ENCODE results near the gene KDSR.

GRCh38 chr18:63366964-63367435, at the start of gene KDSR:
KDSR (minus strand) TSS chr18:63367206.
- PRO-cap: bidirectional peak, plus-strand start at chr18:63367299, minus-strand start at chr18:63367204

DNA sequence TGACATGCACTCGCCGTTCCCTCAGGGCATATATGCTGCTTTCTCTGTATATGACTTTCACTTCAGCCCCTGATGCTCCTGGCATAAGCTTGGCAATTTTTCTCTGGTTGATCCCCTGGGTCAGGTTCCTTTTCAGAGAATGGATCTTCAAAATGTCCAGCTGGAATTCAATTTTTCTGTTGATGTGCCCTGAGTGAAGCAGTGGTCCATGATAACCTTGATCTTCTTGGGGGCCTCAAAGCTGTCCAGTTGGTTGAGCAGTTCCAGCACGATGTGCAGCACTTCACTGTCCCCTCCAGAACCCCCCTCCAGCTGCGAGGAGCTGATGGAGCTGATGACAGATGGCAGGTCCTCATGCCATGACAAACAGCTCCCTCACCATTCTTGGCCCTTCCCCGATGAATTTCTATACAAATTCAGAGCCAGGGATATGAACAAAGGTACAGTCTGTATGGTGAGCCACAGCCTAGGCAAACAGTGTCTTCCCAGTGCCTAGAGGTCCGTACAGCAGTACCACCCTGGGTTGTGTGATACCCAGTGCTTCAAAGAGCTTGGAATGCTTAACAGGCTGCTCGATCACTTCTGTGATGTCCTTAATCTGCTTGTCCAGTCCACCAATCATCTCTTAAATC, 6.8 kb downstream of the VPS4B start:
- PRO-cap: no peak

GRCh38 chr18:63416696-63417315, 5.5 kb downstream of the VPS4B start:
- PRO-cap: no peak

DNA sequence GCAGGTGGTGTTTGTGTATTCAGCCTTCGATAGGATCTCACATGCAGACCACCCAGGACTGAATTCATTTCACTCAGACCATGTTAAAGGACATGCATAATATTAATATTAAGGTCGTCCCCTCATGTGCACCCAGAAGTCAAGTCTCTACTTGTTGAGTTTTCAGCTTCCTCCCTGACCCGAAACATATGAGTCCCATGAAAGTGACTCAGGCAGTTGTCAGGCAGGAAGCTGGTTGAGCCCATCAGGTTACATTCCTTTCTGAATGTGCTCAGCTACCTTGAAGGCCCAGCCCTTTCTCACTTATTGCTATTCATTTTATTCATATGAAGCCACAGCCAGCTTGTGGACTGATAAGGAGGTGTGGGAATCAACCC, 5.1 kb upstream of the VPS4B start:
- PRO-cap: no peak

- PRO-cap: no peak
Measured at GRCh38 chr18:63683082-63683622, 19.6 kb upstream of the SERPINB11 start.

DNA sequence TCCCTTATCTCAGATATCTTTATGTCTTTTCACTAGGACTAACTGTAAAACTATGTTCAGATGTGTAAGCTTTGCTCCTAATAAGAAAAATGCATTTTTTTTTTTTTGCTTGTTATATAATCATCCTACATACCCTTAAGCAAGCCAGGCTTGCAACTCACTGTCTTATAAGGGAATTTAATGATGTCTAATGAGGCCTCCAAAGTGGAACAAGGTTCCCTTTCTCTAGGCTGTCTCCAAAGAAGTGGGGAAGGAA, 178.4 kb downstream of the SERPINB8 start:
- PRO-cap: no peak

DNA sequence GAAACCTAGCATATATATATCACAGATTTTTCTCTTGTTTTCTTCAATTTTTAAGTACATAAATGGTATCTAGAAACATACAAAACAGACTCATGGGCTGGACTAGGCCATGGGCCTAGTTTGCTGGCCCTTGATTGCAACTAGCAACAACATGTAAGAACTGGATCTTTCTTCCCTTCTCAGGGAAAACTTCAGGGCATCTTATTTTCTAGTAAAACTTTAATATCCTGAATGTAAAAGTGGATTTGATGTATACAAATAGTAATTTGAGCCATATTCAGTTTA, 323.7 kb downstream of the CDH19 start:
- PRO-cap: unidirectional peak, plus-strand start at position 121 of the sequence

DNA sequence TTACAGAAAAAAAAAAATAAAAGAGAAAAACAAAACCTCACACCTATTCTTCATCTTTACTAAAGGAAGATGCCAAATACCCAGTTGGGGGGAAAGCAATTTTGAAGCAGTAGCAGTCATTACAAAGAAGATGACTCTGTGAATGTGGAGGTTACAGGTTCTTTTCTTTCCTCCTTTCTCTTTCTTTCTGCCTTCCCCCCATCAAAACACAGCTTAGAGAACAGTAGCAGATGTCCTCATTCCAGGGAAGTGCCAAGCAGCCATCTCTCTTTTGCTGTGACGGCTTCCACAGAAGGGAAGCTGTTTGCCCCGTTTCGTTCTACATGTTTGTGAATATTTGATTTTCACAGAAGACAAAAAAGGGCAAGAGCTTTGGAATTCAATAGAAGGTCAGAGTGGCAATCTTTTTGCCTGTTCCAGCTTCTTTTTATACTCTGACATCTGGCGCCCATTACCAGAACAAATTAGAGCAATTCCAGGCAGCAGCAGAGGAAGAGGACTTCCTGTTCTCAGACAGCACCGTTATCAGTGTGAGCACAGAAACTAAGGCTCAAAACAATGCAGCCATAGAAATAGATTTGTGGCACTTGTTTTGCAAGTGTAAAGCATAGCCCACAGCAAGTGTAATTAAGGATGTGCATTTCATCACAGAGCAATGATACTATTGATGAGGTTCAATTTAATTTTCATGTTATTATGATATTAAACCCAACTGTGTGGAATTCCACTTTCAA, 79.0 kb upstream of the CDH19 start:
- PRO-cap: no peak

DNA sequence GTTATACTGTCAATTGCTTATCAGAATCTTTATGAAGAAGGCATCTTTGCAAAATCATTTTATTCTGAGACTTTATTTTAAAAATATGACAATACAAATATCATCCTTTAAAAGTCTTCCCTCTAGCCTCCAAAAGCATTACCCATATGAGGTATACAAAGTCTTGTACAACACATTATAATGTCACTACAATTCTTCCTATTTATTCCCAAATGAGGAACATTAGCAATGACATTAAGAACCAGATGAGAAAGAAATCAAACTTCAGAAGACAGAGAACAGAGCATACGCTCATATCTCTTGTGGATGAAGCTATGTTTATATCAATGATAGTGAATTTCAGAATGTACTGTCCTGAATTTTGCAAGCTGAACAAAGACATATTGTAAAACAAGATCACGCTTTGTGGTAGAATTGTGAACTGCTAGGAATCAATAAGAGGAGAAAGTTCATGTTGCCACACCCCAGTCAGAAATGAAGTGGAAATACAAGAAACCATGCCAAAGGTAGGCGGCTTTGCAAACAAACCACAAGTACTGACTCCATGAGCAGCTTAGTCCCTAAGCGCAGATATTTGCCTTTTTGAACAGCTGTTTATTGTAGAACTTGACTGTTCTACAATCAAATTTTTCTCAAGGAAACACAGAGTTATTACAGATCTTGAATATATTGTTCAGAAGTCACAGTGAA, 120.6 kb upstream of the CDH19 start:
- PRO-cap: no peak

DNA sequence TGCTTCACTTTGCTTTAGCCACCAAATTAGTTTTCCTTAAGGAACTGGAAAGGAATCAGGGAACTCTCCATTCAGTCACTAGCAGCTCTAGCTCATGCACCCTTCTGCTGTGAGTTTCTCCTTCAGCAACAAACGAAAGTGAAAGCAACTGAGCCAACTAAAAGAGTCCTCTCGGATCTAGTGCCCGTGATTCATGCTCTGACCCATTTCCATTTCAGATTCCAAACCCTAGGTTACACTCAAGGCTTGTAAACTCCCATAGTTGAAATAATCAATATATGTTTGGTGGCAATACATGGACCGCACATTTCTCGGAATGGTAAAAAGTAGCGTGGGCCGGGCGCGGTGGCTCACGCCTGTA, 98.4 kb downstream of the DSEL start:
- PRO-cap: unidirectional peak, minus-strand start at position 130 of the sequence

DNA sequence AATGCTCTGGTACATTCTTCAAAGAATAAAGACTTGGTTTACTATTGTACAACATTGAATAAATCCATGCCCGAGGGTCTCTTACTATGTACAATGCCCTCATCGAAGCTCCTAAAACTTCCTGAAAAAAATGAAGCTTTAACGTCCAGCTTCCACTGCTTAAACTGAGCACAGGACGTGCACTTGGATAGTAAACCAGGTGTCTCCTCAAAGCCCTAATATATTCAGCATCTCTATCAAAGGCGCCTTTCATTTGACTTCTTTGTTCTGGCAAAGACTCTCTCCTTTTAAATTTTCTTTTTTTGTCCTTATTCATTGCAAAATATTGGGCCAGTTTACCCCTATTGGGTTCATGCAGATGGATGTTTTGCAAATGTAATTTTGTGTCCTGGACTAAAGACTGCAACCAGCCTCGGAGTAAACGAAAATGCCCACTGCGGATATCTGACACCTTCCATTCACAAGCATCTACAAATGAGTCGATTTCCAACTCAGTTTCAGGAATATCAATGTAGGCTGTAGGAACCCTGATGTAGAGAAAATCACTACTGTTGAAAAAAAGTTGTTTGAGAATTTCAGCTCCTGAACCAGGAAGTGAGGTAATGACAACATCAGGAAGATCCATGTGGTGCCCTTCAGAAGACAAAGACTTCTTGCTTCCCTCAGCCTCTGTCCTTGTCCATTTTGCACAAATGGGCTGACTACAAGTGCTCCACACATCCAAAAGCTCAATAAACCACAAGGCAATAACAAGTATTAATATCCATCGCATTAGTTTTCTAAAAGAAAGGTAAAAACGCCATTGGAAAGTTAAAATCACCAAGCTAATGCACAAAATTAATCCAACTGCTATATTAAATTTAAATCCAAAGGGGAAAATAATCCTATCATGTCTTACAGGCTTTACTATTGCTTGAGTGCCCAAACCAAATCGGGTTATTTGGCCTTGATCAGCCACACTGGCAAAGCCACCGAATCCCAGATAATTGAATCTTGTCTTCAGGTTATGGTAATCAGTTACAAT, 4.8 kb downstream of the DSEL start:
- PRO-cap: no peak

DNA sequence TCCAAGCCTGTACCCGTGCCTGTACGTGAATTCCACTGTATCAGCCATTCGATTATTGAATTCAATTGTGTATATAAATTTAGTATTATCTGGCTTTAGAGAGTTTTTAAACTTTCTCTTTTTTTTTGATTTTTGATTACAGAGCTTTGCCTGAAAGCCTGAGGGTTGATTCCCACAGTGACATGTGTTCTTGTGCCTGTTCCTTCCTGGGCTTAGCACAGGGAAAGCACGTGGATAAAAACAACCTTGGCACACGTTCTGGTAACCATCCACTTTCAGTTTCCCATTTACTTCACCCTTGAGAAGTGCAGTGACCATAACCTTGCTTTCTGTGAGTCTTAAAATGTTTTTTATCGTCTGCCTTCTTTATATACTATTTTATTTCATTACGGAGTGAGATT, 11.6 kb downstream of the CD226 start:
- PRO-cap: no peak

- PRO-cap: no peak
Measured at GRCh38 chr18:70333744-70334342, 45.0 kb downstream of the SOCS6 start.

DNA sequence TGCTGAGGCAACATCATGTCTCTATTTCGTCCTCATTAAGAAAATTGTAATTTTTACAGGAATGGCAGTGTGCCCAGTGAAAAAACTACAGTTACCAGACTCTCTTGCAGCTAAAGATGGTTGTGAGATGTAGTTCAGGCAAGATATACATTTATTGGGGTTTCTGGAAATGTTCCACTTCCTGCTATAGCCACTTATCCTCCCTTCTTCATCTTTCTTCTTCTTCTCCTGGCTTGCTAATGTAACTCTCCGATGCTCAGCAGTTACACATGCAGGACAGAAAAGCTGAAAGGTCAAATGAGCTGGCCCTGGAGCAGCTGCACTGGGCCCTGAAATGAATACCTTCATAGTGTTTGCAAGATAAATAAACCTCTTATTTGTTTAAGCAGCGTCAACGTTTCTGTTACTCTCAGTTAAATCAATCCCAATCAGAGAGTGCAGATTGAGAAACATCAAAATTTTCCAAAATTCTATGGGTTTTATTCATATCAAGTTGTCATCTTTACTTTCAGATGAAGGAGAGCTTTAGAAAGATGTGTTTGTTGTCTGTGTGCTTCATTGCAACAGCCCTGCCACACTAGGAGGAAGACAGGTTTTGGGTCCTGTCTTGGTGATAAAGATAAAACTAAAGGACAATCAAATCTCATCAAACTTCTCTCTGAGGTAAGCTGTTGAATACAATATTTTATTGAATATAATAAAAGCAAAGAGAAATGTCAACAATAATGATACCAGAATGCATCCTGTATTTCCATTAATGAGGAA, 46.2 kb downstream of the SOCS6 start:
- PRO-cap: no peak

DNA sequence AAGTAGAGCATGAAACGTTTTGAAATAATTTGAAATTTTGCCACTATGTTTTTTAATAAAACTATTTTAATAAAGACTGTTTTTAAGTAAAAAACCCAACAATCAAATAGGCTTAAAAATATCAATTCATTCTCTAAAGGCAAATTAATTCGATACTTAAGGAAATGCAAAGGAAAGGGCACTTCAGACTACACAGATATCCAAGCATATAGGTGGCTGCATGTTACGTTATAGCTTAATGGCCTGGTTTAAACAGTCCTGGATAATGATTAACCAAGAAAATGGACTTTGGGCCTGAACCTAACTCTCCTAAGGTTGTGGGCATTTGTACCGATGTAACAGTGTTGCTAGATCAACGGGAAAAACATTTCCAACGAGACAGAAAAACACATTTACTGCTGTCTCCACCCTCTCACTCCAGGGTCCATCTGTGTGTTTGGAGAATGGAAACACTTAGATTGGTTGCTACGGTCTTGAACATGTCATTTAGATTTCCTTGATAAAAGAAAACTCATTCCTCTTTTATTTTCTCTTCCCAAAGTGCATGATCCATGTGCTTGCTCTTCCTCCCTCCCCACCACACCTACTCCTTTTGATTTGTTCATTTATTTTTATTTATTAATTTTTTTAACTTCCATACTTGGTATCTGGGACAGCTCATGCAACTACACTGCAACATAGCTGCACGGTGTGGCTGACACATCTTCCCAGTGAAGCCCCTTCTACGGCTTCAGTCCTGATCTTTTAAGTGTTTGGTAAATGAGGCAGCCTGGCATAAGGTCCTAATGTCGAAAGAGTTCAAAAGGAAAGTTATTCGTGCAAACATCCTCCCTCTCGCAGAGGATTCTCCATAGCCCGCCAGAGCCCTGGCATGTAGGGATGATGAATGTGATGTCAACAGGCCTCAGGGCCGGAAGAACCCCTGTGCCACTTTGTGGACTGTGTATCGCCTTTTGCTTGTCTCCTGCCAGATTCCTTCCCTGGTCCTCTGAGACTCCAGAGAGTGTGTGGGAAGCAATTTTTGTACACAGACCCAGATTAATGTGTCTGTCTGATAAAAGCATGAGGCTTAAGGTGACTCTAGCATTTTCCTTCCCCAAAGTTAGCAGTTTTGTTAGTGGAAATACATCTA, 88.2 kb downstream of the SOCS6 start:
- PRO-cap: no peak

DNA sequence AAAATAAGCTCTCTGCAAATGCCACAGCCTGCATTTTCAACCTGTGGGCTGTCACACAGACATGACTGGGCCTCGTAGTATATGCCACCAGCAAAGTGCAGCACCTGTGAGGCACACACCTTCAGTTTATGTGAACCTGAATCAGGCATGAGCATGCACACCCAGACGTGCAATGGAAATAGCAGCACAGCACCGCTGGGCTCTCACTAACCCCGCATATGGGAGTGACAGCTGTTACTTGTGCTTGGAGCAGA, 383.3 kb downstream of the SOCS6 start:
- PRO-cap: no peak

DNA sequence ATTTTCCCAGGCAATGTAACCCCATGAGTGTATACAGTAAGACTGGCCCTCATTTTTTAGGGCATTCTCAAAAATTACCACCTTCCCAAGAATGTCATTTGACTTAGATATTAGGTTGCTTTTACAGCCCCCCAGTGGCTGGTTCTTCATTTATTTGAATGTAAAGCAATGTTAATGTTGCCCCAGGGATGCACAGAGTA, 530.9 kb downstream of the CBLN2 start:
- PRO-cap: no peak

DNA sequence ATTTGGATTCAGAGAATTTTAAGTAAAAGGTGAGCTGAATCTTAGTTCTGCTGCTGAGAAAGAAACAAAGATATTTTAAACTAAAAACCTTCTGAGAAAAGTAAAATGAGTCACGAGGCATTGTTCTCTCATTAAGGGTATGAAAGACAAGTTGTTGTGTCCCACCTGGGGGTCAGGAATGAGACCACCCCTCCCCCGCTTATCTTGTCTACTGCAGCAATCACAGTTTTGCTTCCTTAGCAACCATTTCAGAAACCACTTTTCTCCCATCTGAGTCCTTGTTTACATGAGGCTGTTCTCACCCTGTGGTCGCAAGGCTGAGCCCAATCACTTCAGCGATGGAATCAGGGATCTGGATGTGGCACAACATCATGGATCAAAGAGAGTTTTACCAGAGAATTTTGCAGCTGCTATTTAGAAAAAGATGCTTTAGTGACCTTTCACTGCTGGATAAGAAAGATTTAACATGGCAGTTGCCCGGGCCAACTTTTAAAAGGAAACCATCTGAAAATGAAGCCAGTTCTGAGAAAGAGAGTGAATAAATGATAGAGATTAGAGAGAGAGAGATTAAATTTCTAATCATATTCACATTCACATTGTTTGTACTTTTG, 377.6 kb upstream of the NETO1 start:
- PRO-cap: no peak

- PRO-cap: no peak
Measured at GRCh38 chr18:74023045-74023804, 124.4 kb downstream of the FBXO15 start.

- PRO-cap: no peak
Measured at GRCh38 chr18:74196365-74196747, 48.0 kb downstream of the TIMM21 start.

All from sciatic nerve (tissue), 1 donor.